Neural progenitor cell (in vitro differentiated cells): Measurements from ENCODE around the gene MKX.

DNA sequence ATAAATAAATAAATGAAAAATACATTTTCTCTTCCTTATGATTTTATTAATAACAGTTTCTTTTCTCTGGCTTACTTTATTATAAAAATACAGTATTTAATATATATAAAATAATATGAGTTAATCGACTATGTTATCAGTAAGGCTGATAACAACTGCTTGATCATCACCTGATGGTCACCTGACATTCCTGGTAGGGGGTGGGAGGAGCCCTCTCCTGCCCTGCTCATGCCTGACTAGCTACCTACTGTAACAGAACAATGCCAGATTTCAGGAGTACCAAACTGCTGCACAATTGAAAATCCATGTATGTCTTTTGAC, 1.3 kb upstream of the APBB1IP start:
- RAMPAGE, long total RNA, result no peak

GRCh38 chr10:26443980-26444320, 5.8 kb downstream of the APBB1IP start:
- RAMPAGE, long total RNA, result no peak

DNA sequence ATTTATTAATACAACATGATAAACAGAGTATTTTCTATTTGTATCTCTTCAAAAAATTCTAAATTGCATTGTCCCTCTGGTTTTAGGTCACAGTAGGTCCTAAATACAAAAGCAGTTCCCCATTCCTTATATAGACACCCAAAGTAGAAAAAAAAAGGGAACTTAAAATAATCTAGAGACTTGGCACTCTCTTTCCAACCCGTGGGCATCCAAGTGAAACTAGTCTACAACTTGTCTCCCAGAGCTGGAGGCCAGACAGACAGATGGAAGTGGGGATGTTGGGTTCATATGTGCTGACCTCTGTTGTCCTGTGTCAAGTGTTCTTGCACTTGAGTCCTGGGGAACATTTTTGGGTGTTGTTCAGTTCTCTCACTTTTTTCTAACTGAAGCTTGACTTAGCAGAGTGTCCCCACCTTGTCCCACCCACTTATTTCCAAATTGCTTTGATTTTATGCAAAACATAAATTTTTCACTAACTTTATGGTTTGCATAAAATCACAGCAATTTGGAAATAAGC, 42.8 kb downstream of the APBB1IP start:
- RAMPAGE, long total RNA, result no peak

- RAMPAGE, long total RNA, result no peak
These were observed 2.1 kb downstream of the ABI1 start for GRCh38 chr10:26858478-26859166.

- RAMPAGE, long total RNA, result no peak
These were observed 65.1 kb downstream of the ANKRD26 start for GRCh38 chr10:27034874-27035915.

DNA sequence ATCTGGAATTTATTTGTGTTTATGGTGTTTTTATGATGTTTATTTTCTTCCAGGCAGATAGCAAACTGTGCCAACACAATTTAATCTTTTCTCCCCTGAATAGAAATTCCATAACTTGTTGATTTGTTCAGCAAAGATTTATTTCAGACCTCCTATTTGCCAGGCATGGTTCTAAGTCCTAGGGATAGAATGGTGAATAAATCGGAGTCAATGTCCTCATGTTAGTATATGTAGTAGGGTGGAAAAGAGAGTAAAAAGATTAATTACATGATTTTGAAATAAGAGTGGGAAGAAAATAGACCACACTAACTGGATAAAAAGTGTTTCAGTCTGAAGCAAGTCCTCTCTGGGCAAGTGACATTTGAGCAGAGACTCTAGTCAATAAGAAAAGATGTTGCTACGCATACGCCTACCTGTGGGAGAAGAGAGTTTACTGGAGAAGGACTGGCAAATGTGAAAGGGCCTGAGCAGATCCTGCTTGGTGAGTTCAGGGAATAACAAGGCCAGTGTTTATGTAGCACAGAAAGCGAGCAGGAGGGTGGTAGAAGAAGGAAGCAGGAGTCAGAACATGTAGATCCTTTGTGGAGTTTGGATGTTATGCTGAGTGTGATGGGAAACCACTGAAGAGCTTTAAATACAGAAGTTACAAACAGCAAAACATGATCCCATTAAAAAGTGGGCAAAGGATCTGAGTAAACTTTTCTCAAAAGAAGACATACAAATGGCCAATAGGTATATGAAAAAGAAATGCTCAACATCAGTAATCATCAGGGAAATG, 43.3 kb downstream of the RAB18 start:
- RAMPAGE, long total RNA, result no peak

GRCh38 chr10:27745349-27745884, at the start of gene MKX:
Gene MKX, minus strand, starts transcription at chr10:27745819.
- RAMPAGE, long total RNA, result no peak

- RAMPAGE, long total RNA, result no peak
These were observed 1.5 kb upstream of the MKX start for GRCh38 chr10:27747144-27747436.

DNA sequence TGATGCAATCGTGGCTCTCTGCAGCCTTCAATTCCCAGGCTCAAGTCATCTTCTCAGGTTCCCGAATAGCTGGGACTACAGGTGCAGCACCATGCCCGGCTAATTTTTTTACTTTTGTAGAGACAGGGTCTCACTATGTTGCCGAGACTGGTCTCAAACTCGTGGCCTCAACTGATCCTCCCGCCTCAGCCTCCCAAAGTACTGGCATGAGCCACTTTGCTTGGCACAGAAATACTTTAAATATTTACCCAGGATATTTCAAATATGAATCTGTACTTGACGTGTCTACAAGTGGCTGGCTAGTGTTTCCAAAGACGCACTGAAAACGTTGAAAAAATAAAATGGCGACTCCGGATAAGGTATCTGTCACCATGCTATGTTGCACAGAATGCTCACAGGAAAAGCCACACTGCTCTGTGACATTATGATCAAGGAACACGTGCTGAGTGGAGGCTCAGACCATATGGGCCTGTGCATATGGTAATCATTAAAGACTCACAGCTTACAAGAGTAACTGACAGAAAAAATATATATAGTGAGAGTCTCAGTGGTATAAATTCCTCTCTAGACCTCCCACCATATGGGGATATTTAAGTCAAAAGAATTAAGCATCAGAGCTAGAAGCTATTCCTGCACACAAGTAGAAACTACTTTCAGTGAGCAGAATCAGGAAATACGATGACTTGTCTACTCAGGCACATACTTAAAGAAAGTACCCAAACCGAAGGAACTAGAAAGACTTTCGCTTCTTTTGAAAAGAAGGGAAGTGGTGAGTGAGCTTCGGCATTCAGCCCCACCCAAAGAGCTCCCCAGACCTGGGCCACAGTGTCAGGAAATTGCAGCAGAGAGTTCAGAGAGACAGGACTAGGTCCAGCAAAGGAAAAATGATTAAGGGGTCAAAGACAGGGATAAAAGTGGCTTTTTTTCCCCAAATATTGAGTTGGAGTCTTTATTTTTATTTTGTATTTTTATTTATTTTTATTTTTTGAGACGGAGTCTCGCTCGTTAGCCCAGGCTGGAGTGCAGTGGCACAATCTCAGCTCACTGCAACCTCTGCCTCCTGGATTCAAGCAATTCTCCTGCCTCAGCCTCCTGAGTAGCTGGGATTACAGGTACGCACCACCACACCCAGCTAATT, 65.1 kb upstream of the MPP7 start:
- RAMPAGE, long total RNA, result no peak

DNA sequence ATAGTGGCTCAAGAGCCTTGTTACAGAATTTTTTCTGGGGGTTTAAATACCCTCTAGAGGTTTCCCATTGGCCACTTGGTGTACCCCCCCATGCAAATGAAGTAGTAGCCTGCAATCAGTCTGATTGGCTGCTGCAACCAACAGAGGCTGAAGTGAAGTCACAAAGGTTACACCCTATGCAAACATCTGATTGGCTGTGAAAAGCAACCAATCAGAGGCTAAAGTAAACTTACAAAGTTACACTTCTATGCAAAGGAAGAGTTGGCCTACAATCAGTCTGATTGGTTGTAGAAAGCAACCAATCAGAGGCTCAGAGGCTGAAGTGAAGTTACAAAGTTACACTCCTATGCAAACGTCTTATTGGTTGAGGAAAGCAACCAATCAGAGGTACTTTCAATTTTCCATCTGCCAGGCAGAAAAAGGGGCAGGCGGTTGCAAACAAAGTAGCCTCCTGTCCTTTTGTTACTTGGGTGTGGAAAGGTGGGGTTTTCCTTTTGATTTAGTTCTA, 103.1 kb upstream of the WAC start:
- RAMPAGE, long total RNA, result no peak

- RAMPAGE, long total RNA, result no peak
These were observed 32.7 kb upstream of the WAC start for GRCh38 chr10:28500090-28500701.

GRCh38 chr10:28795649-28796236, 118.4 kb downstream of the BAMBI start:
- RAMPAGE, long total RNA, result no peak

- RAMPAGE, long total RNA, result no peak
These were observed 201.4 kb upstream of the LYZL1 start for GRCh38 chr10:29087431-29087934.

DNA sequence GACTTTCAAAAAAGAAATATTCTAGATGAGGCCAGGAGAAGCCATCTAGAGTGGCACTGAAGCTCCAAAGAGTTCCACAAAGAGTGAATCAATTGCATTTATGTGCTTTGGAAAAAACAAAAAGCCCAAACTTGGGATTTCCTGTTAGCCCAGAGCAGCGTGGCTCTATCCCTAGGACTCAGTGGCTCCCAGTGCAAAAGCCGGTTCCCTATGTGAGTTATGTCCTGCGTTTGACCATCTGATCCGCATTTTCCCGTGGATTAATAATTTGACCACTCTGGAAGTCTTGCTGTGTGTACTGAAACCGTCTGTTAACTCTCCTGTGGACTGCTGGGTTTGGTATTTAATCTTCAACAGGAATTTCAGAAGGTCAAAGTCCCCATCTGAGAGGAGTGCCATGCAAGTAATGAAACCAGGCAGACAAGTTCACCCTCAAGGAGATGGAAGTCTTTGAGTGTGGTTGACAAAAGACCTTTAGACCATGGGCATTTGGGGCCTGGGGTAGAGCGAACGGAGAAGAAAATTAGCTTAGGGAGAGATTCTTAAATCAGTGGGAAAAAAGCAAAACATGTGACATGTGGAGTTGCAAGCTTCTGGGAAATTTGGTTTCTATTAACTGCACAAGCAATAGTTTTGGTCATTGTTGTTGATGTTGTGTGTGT, 38.0 kb downstream of the LYZL1 start:
- RAMPAGE, long total RNA, result no peak

GRCh38 chr10:29367030-29367546, 78.2 kb downstream of the LYZL1 start:
- RAMPAGE, long total RNA, result no peak

DNA sequence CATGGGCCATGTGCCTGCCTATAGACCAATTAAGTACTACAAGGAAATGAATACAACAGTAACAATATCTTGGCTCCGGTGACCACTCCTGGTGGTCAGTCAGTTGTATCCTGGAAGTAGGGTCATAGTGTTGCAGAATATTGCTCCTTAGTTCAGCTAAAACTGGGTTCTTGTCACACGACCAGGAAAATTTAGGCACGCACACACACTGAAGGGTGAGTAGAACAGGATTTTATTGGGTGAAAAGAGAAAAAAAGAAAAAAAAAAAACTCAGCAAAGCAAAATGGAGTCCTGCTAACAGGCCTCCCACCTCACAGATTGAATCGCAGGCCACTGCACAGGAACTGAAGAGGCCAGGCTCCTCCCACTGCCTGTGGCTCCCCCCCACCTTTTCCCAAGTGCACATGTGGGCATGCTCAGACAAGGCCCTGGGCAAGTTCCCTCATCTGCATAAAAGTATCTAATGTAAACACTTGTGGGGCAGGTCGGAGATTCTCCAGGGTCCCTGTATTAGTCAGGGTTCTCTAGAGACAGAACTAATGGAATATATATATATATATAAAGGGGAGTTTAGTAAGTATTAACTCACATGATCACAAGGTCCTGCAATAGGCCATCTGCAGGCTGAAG, 155.2 kb downstream of the LYZL1 start:
- RAMPAGE, long total RNA, result no peak

DNA sequence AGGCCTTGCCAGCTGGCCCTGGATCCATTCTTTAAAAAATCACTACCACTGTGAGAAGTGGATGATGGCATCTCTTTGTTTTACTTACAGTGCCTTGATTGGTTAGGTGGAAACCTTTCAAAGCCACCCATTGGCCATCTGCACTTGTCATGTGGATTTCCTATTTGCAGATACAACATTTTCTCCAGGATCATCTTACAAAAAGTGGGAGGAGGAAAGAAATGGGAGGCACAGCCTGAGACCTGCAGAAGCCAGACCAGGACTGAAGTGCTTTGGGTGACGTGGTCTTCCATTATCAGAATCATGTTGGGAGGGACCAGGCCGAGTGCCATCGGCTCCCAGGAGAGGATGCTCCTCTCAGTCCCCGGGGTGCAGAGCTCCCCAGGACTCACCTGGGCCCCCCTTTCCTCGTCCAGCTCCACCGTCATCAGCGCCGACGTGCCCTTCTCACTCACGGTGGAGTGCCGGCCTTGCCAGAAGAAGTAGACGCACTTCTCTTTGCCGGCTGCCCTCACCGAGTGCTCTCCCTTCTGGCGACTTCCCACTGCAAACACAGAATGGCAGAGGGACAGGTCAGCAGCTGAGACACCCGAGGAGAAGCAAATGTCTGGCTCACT, 161.2 kb downstream of the SVIL start:
- RAMPAGE, long total RNA, result no peak

DNA sequence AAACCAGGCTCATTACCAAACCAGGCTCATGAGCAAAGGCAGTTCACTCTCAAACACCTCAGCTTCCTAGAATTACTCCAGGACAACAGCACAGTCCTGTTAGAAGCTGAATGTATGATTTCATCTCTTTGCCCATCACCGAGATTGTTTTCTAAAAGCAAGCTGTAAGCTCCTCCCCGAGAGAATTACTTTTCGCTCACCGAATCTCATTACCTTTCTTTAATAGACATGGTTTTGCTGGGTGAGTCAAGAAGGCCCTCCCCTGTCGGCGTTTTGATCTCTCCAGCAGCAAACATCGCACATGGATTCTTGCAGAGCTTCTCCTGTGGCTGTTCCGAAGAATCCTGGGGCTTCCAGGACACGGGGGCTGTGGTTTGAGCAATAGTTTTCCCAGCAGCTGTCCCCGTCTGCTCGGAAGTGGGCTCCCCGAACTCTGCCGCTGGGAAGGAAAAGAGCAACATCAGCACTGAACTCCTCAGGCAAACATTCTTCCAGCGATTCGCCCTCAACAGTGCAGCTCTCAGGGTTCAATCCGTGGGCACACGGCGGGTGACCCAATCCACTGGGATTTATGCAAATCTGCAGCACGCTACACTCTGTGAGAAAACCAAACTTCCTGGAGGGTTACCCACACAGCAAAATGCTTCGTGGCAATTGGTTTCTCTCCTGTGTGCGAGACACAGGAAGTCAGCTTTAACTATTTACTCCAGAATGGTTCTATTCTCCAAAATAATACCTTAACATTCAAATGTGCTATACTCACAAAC, 112.4 kb downstream of the SVIL start:
- RAMPAGE, long total RNA, result no peak

DNA sequence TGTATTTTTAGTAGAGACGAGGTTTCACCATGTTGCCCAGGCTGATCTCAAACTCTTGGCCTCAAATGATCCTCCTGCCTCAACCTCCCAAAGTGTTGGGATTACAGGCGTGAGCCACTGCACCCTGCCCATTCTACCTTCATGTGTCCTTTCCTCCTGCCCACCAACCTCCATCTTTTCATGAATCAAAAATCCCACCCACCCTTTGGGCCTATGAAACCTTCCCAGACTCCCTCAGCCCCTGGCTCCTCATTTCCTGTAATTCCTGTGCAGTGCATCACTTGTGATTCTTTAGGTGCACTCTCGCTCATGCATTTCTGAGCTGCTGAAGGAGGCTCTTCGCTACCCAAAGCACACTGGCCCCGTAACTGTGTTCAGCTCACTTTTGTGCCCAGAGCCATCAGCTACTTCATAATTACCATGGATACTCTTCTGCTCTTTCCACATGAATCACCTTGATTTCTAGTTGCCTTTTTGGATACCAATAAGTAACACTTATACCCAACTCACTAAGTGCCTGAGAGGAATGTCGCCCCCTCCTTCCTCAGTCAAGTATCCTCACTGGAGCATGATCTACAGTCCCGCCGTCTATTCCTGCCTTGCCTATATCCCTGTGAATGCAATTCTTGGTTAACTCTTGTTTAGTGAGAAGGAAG, 24.1 kb downstream of the SVIL start:
- RAMPAGE, long total RNA, result no peak

DNA sequence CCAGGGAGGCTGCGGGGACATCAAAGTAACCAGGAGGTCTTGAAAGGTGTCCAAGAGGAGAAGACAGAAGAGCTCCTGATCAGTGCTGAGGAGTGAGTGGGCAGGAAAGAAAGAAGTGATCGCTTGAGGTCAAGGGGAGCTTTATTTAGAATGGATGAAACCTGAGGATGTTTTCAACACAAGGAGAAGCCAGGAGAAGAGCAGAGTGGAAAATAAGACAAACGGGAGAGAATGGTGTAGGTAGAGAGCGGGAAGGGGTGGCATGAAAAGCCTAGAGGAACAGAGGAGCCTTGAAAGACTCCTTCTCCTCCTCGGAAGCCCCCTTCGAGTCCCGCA, 5.8 kb downstream of the SVIL start:
- RAMPAGE, long total RNA, result no peak